LNCaP clone FGC (cell line): Measurements from ENCODE around the genes GCSAML and OR2L2.

DNA sequence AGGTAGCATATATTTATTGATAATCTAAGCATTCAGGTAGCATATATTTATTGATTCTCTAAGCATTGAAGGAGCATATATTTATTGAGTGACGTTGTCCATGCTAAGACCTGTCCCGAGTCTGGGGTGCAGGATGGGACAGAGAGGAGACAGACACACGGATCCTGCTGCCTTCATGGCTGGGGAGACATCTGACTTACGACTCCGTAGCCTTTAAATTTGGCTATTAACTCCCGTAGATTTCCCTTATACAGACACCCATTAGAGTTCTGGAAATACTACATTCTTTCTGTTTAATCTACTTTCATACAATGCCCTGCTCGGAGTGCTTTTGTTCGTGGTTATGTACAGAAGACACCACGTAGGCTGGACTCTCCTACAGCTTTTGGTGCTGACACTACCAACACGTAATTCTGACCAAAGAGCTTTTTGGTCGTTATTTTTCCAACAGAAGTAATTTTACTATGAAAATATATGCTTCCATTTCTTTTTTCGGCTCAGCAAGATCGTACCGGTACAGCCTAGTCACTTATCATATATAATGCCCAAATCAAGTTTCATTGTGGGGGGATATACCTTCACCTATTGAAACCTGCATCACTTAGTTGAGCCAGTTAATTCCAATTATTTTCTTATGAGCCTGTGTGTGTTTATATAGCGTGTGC, 1.2 kb downstream of the SCCPDH start:
- RRBS, 2 experiments, result no CpG with 5 or more reads among the region's 15 CpGs

DNA sequence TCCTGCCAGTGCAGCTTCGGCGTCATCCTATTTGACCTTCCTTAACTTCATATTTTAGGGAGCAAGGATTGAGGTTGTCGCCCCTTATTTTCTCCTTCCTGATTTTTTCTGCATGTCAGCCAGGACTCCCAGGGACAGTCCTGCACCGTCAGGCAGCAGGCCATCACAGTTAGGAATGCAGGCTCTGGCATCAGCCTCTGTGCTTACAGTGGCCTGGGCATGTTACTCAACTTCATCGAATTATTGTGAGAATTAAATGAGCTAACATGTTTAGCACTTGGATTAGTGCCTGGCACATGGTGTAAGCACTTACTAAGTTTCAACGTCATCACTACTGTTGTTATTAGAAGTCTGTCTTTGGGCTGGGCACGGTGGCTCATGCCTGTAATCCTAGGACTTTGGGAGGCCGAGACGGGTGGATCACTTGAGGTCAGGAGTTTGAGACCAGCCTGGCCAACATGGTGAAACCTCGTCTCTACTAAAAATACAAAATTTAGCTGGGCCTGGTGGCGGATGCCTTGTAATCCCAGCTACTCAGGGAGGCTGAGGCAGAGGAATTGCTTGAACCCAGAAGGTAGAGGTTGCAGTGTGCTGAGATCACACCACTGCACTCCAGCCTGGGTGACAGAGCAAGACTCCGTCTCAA, 45.1 kb downstream of the SCCPDH start:
- RRBS, 2 experiments, result no CpG with 5 or more reads among the region's 12 CpGs

- RRBS, 2 experiments, result no CpG with 5 or more reads among the region's 4 CpGs
Measured at GRCh38 chr1:246849983-246850592, 81.7 kb downstream of the AHCTF1 start.

DNA sequence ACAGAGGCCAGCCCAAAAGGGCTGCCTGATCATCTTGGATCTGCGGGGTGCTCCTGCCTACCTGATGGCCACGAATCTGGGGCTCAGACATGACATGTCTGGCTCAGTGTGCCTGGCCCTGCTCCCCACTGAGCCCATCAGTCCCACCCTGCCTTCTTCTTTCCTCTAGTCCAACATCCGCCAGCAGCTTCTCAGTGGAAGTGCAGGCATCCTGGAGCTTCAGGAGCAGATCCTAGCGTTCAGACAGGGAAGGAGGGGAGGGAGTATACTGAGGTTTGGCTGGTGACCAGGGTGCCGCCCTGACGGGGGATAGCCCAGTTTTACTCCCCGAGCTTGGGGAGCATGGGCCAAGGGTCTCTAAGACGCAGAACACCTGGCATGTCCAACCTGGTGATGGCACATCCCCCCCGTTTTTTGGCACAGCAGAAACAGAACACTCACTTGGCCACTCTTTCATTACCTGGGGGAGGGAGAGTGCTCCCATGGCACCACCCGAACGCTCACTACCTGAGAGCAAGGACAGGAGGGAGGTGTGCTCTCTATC, 31.7 kb downstream of the ZNF496 start:
- RRBS, 2 experiments, result no CpG with 5 or more reads among the region's 11 CpGs

- RRBS, 2 experiments, result no CpG with 5 or more reads among the region's 6 CpGs
Measured at GRCh38 chr1:247445883-247446214, 12.1 kb downstream of the OR2B11 start.

GRCh38 chr1:247548930-247549381, at the start of gene GCSAML:
TSS of gene GCSAML (plus strand) at chr1:247549134.
- RRBS, 2 experiments, result no CpG with 5 or more reads among the region's 15 CpGs

- RRBS, 2 experiments, result no CpG with 5 or more reads among the region's 3 CpGs
Measured at GRCh38 chr1:248029720-248030216, at the start of gene OR2L2. TSS of gene OR2L2 (plus strand) at chr1:248030070.

- RRBS, 2 experiments, result under 1% methylated on average over 6 of the region's 29 CpGs
Measured at GRCh38 chr1:248837804-248838129, 257 bp upstream of the ZNF672 start.

GRCh38 chr1:248906942-248907686, 1.1 kb downstream of the PGBD2 start:
- RRBS, 2 experiments, result no CpG with 5 or more reads among the region's 11 CpGs